Mammary microvascular endothelial cell (primary cell): ENCODE measurements around a stretch of chr5.

DNA sequence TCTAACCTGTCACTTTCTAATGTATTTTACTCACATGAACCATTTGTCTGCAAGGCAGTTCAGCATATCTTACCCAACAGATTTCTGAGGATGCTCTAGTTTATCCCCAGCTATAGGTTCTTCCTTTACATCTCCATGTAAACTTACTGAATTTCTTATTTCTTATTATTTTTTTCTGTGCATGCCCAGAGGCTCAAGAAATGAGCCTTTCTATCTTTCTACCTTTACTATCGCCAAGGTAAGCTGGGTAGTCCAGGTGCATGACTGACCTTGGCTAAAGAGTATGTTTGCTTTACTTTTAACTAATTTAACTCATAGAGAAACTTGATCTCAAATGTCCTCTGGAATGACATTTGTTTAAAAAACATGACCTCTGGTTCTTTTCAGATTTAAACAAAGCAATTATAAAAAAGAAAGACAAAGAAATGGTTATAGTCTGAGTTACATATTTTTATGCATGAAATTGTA lies 459 bp downstream of the C6 start:
- RAMPAGE, long total RNA: no peak

GRCh38 chr5:41286237-41286575 lies 72.9 kb upstream of the C6 start:
- RAMPAGE, long total RNA: no peak

DNA sequence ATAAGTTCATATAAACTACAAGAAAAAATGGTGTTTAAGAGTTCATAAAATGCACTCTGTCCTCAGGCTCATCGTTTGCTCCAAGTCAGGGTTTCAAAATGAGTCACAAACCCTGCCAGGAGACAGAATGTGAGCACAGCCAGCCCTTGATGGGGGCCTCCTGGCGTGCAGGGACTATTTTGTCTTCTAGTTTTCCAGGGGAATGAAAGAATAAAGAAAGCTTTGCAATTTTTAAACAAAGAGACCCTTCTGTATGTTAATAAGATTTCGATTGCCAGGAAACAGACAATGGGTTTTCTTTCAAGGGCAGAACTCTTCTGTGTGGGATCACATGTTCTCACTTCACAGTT lies 121.4 kb upstream of the C6 start:
- RAMPAGE, long total RNA: no peak

GRCh38 chr5:41871718-41872195 lies 1.5 kb upstream of the OXCT1 start:
- RAMPAGE, long total RNA: no peak

GRCh38 chr5:42586508-42587022 lies 163.3 kb downstream of the GHR start:
- RAMPAGE, long total RNA: no peak

DNA sequence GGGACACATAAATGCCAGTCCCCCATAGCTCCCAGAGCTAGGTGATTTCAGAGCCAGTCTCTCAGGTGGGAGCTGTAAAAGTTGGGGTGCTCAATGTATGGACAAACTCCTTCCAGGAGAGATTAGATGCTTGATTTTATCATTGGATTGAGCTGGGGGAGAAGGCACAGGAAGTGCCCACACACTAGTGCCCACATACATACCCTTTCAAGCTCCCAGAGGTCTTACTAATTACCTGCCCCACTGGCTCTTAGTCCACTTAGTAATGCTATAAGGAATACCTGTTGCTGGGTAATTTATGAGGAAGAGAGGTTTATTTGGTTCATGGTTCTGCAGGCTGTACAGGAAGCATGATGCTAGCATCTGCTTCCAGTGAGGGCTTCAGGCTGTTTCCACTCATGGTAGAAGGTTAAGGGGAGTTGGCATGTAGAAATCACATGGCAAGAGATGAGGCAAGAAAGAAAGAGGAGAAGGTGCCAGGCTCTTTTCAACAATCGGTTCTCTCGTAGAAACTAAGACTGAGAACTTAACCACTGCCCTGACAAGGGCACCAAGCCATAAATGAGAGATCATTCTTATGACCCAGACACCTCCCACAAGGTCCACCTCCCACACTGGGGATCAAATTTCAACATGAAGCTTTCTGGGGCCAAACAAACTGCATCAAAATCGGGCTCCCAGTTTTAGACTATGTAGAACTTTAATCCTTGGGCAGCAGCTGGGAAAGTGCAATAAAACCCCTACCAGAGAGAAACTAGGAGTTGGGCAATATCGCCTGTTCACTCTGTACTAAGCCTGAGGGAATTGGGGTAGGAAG lies 150.4 kb upstream of the CCDC152 start:
- RAMPAGE, long total RNA: no peak

DNA sequence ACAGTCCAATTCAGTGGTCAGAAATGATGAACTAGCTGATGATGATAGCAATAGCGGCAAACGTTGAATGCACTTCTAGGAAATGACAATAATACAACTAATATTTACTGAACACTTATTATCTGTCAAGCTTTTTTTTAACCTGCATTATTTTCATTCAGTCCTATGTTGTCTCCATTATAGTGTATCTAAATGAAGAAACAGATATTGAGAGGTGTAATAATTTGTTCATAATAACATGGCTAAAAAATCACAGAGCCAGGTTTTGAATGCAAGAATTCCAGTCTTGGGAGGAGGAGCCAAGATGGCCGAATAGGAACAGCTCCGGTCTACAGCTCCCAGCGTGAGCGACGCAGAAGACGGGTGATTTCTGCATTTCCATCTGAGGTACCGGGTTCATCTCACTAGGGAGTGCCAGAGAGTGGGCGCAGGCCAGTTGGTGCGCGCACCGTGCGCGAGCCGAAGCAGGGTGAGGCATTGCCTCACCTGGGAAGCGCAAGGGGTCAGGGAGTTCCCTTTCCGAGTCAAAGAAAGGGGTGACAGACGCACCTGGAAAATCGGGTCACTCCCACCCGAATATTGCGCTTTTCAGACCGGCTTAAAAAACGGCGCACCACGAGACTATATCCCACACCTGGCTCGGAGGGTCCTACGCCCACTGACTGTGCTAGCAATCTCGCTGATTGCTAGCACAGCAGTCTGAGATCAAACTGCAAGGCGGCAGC lies 22.0 kb upstream of the CCDC152 start:
- RAMPAGE, long total RNA: no peak

DNA sequence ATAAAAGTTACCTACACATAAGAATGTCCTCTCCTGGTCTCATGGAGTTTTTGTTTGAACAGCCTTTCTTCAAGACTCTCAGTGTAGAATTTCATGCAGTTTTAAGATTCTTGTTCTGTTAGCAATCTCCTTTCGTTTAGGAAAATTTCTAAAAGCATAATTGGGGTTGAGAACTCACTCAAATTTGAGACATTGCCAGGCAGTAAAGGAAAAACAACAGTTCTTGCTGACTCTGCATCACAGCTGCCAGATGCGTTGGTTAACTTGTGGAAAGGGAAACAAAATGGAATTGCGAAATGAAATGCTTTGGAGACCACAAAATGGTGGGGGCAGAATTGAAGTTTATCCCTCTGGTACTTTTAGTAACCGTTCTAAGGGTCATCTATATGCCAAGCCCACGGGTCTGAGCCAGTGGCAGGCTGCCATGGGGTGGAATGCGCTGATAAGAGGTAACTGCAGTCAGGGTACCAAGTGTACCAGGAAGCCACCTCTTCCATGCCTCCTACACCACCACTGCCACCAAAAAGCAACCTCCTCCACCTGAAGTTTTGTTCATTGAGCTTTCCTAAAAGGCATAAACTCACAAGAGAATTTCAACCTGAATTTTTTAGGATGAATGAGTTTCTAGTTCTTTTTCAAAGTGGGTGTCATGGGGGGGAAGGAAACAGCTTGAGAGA lies 28.6 kb upstream of the SELENOP start:
- RAMPAGE, long total RNA: no peak

GRCh38 chr5:42991791-42992480 lies 48.2 kb downstream of the ANXA2R start:
- RAMPAGE, long total RNA: no peak

DNA sequence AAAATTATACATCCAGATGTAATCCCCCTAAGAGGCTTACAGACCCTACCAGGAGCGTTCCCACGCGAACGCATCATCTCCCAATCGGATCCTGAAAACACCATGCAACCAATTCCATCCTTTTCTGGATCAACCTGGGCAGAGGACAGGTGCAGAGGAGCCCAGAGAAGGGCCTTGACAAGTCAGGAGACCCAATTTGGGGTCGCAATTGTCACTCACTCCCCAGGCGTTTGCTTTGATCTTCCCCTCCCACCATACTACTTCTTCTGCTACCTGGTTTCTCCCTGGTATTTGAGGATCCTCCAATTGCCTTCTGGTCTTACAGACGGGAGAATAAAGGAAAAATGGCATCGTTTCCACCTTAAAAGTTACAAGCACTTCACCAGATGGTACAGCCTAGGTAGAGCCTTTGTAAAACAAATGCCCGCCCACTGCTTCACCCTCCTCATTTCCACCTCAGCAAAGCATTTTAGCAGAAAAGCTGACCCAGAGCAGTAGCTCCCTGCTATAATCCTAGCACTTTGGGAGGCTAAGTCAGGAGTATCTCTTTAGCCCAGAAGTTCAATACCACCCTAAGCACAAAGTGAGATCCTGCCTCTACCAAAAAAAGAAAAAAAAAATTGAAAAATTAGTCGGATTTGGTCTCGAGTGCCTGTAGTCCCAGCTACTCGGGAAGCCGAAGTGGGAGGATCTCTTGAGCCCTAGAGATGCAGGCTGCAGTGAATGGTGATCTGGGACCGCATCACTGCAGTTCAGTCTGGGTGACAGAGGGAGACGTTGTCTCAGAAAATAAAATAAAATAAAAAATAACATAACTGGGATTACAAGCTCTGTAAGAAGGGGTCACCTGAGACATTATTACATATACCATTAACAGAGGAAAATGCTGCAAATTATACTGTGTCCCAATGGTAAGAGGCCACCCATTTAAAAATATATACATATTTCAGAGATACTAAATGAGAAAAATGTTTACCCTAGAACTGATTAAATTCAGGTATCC lies 5.2 kb upstream of the ANXA2R start:
- RAMPAGE, long total RNA: no peak

- RAMPAGE, long total RNA: no peak
These were observed 25.2 kb upstream of the ANXA2R start for GRCh38 chr5:43065348-43065768.

GRCh38 chr5:43066852-43067994 lies 27.1 kb upstream of the ANXA2R start:
- RAMPAGE, long total RNA: no peak

GRCh38 chr5:43482590-43483151 lies 994 bp downstream of the TMEM267 start:
- RAMPAGE, long total RNA: no peak

DNA sequence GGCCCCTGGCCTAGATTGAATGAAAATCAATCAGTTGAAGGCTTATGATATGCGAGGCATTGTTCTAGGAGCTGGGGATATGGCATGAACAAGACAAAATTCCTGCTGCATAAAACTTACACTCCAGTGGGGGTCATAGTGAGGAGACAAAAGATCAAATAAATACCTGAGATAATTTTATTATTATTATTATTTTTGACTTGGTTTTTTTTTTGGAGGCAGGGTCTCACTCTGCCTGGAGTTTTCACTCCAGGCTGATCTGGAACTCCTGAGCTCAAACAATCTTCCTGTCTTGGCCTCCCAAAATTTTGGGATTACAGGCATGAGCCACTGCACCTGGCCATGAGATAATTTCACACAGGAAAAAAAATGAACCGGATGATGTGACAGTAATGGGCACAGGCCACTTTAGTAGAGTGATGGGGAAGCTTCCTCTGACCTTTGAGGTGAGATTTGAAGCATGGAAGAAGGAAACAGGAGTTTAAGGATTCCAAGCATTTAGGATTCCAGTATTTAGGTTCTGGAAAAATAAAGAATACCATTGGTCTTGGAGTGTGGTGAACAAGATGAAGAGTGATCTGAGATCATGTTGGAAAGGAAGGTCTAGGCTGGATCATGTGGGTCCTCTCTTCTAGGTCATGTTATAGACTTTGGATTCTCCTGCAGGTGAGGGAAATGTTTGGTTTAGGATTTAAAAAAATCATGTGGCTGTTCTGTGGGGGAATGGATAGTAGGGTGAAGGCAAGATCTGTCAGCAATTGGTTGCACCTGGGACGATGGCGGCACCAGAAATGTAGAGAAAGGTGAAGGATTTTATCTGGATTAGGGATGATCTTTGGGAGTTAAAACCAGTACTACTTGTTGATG lies 18.6 kb downstream of the NNT start:
- RAMPAGE, long total RNA: no peak

DNA sequence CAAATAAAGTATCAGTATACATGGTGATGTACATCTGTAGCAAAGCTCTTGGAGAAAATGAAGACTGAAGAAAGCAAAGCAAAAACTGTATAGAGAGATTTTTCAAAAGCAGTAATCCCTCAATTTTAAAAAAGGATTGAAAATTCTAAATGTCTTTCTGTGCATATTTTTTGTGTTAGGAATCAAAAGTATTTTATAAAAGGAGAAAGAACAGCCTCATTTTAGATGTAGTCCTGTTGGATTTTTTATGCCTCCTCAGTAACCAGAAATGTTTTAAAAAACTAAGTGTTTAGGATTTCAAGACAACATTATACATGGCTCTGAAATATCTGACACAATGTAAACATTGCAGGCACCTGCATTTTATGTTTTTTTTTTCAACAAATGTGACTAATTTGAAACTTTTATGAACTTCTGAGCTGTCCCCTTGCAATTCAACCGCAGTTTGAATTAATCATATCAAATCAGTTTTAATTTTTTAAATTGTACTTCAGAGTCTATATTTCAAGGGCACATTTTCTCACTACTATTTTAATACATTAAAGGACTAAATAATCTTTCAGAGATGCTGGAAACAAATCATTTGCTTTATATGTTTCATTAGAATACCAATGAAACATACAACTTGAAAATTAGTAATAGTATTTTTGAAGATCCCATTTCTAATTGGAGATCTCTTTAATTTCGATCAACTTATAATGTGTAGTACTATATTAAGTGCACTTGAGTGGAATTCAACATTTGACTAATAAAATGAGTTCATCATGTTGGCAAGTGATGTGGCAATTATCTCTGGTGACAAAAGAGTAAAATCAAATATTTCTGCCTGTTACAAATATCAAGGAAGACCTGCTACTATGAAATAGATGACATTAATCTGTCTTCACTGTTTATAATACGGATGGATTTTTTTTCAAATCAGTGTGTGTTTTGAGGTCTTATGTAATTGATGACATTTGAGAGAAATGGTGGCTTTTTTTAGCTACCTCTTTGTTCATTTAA lies 101.8 kb downstream of the NNT start:
- RAMPAGE, long total RNA: no peak

- RAMPAGE, long total RNA: no peak
These were observed 3.7 kb downstream of the FGF10 start for GRCh38 chr5:44385552-44385949.

- RAMPAGE, long total RNA: no peak
These were observed 807 bp downstream of the MRPS30 start for GRCh38 chr5:44809295-44810213.

DNA sequence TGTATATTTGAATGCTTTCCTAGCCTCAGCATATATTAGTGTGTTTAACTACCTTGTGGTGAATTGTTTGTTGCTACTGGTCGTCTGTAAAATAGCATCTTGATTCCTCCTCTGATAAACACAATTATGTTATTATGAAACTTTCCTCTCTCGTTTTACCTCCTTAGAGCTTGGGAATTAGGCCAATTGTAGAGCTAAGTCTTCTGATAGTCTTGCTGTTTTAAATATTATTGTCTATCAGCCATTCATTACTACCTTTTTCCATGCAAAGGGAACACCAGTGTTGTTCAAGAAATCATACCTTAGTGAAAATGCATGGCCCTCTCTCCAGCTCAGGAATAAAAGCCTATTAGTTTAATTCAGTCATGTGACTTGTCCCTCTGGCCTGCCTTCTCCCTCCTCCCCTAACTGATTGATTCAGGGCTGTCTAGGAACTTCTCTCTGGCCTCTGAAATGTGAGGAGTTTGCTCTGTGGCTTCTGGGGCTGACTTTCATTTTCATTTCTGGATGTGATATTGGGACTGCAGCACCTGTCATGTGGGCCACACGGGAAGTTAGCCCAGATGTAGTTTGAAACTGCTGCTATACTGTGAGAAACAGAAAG lies 44.7 kb downstream of the PARP8 start:
- RAMPAGE, long total RNA: no peak

GRCh38 chr5:50923274-50923908 lies 257.0 kb downstream of the PARP8 start:
- RAMPAGE, long total RNA: no peak

GRCh38 chr5:52668735-52669319 lies 118.9 kb upstream of the ITGA1 start:
- RAMPAGE, long total RNA: no peak